ENCODE measurements around a stretch of chr2.

- RAMPAGE, long total RNA = no peak
- RRBS = no CpG with 5 or more reads among the region's 9 CpGs
Observed at GRCh38 chr2:217248160-217249114, 388.6 kb upstream of the TNP1 start.

DNA sequence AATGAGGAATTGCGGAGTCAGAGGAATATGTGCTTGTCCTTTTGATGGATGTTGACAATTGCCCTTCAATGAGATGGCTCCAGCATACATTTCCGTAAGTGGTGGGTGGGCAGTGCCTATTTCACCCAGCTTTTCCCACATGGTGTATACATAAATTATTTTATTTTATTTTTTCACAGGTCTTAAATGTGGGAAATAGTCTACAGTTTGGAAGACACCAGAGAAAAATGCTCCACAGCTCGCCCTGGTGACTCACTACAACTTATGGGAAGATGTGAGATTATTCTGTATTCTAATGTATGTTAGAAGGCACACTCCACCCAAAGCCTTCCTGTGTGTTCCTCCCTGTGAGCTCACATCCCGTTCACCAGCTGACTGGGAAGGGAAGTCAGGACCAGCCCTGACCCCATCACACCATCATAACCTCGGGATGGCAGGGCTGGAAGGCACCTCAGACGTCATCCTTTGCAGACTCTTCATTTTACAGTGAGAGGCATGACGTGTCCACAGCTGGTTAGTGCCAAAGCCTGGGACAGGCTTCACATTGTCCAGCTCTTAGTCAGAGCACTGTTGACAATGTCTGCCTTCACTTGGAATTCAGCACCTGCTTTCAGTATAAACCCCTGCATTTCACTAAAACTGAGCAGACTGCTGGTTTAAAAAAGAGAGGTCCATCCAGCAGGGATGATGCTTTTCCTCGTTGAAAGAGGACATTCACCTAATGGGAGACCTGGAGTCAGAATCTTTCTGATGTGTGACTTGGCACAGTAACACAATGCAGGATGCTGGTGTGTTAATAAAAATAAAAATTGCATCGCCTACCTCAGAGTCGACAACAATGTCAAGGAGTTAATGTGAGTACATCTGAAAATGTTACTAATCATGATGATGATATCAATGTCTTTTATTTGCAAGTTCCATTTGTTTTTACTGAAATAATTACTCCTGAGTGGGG, 417.8 kb upstream of the TNP1 start:
- RAMPAGE, long total RNA = no peak
- RRBS = no CpG with 5 or more reads among the region's 10 CpGs

DNA sequence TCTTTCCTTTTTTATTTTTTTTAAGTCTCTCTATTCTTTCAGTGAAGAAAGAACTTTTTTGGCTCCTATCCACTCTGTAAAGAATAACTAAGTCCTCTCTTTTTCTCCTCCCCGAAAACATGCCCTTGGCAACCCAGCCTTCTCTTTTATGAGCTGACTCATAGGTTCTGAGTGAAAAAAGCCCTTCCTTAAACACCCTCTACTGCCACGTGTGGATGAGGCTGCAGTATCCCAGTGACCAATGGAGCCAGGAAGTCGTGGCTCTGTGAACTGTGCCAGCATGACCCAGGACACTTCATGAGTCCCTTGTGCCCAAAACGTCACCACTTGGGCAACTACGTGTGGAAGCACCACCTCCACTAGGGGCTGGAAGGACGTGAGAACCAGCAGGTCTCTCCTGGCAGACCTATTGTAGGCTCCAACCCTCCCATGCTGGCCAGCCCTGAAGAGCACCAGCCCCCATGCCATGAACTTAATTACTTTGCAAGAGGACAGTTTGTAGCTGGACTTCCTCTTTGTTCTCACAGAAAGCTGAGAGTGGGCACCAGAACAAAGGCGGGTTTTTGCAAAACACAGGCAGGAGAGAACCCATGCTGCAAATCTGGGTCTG, 349.5 kb downstream of the TNS1 start:
- RAMPAGE, long total RNA = no peak
- RRBS = no CpG with 5 or more reads among the region's 7 CpGs

GRCh38 chr2:217686439-217686781, 316.4 kb downstream of the TNS1 start:
- RAMPAGE, long total RNA = no peak
- RRBS = no CpG with 5 or more reads among the region's 2 CpGs

GRCh38 chr2:217801673-217802186, 201.1 kb downstream of the TNS1 start:
- RAMPAGE, long total RNA = no peak
- RRBS = no CpG with 5 or more reads among the region's 10 CpGs

GRCh38 chr2:217804089-217804878, 198.5 kb downstream of the TNS1 start:
- RAMPAGE, long total RNA = no peak
- RRBS = 10% methylated on average over 1 of the region's 14 CpGs

DNA sequence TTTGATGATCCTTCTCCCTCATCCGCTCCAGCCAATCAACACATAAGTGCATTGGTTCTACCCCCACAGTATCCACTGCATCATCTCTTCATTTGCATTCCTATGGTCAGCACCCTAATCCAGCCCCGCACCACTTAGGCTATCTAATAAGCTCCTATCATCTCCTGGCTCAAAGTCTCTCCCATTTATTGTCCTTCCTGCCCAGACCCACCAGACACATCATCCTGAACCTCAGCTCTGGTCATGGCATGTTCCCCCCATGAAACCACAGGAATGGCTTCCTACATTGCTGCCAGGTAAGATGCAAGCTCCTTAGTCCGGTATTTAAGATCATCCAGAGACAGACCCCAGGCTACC, 158.7 kb downstream of the TNS1 start:
- RAMPAGE, long total RNA = no peak
- RRBS = no CpG with 5 or more reads among the region's 3 CpGs

GRCh38 chr2:217853398-217854162, 149.2 kb downstream of the TNS1 start:
- RAMPAGE, long total RNA = no peak
- RRBS = no CpG with 5 or more reads among the region's 8 CpGs

GRCh38 chr2:217909444-217909943, 93.3 kb downstream of the TNS1 start:
- RAMPAGE, long total RNA = no peak
- RRBS = no CpG with 5 or more reads among the region's 7 CpGs

DNA sequence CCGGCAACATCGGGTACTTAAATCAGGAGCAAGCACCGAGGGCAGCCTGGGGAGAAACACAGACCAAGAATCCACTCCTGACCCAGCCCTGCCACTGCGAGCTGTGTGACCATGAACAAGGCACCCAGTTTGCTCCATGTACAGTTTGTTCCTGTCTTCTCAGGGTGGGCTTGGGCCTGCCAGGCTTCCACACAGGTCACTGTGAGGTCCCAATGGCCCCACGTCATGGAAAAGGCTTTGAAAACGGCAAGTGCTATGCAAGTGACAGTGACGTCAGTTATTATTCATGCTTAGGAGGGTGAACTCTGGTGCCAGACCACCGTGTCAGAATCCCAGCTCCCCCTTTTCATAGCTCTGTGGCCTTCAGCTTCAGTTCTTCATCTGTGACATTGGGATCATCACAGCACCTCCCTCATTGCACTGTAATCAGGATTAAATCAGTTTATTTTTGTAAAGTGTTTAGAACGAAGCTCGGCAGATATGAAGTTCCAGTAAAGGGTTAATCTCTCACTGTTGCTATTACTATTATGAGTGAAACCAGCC, 87.1 kb downstream of the TNS1 start:
- RAMPAGE, long total RNA = no peak
- RRBS = no CpG with 5 or more reads among the region's 10 CpGs

DNA sequence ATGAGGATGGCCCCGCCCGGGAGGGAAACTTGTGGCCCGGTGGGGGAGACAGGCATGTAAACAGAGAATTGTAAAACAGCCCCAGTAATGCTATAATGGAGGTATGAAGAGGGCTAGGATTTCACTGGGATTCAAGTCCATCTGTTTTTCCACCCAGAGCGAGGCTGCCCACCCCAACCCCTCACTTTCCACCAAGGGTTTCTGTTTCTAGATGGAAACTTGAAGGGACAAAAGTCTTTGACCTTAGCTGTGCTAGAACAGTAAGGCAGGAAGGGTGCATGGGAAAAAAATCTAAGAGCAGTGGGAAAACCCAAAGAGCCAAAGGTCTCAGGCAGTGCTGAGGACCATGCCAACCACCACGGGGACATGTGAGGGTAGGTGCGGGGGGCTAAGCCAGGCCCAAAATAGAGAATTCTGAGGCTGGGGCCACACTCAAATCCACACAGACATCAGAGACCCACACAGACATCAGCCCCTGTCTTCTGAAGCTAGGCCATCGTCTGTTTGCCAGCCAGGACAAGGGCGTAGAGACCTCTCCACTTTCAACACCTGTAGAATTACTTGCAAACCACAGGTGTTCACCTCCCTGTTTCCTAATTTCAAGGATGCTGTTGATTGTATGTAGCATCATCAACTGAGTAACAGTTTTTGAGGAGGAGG, 71.6 kb downstream of the TNS1 start:
- RAMPAGE, long total RNA = no peak
- RRBS = no CpG with 5 or more reads among the region's 8 CpGs

- RAMPAGE, long total RNA = no peak
- RRBS = 92% methylated on average over 1 of the region's 16 CpGs
Observed at GRCh38 chr2:217983333-217983942, 19.4 kb downstream of the TNS1 start.

- RAMPAGE, long total RNA = no peak
- RRBS = no CpG with 5 or more reads among the region's 4 CpGs
Observed at GRCh38 chr2:217988926-217989306, 13.9 kb downstream of the TNS1 start.

- RAMPAGE, long total RNA = no peak
- RRBS = no CpG with 5 or more reads among the region's 7 CpGs
Observed at GRCh38 chr2:218156069-218156626, 10.6 kb downstream of the CXCR1 start.

DNA sequence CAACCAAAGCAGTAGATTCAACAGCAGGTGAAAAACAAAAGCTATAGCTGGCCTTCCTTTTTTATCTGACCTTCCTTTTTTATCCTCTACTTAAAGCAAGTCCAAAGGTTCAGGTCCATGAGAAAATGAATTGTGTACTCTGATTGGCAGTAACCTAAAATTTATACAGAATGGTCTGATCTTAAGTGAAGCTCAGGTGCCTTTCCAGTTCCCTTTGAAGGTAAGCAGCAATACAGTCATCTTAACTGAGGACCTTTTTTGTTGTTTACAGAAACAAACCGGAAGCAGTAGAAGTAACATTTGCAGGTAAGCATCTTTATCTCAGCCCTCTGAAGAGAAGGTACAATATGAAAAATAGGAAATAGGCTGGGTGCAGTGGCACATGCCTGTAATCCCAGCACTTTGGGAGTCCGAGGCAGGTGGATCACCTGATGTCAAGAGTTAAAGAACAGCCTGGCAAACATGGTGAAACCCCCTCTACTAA, 8.7 kb downstream of the ARPC2 start:
- RAMPAGE, long total RNA = no peak
- RRBS = no CpG with 5 or more reads among the region's 2 CpGs

GRCh38 chr2:218264689-218265267, 4.0 kb downstream of the GPBAR1 start:
- RAMPAGE, long total RNA = no peak
- RRBS = no CpG with 5 or more reads among the region's 18 CpGs

DNA sequence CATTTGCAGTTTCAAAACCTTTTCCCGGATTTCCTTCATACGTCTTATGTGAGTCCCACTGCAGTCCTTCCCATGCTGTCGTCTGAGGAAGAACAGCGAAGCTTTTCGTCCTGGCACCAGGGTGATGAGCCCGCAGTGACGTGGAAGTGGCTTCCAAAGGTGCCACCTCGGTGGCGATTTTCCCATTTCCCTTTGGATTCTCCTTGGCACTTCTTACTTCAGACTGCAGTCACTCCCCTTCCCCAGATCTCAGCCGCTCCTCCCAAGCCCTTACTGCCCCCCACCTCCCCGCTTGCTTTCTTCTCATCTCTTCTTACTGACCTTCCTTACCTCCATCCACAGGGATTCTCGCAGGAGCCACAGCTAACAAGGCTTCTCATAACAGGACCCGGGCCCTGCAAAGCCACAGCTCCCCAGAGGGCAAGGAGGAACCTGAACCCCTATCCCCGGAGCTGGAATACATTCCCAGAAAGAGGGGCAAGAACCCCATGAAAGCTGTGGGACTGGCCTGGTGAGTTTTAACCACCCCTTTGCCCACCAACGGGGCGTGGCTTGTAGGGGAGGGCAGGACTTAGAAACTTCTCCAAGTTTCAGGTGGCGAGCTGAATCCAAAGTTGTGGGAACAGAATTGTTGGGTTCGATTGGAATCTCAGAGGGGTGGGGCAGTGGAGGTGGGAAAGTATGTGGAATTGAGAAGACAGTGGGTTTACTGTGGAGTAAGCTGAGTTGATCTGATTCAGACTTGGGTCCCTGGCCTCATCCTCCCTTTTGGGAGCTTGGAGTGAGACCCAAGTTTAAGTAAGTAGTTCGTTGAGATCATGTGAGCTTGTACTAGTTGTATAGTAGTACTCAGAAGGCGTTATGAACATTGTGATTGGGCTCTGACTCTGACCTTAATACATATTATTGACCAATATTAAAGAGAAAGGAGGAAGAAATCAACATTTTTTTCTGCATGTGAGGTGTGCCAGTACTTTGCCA, 1.0 kb downstream of the PNKD start:
- RAMPAGE, long total RNA = no peak
- RRBS = 45% methylated on average over 2 of the region's 20 CpGs

DNA sequence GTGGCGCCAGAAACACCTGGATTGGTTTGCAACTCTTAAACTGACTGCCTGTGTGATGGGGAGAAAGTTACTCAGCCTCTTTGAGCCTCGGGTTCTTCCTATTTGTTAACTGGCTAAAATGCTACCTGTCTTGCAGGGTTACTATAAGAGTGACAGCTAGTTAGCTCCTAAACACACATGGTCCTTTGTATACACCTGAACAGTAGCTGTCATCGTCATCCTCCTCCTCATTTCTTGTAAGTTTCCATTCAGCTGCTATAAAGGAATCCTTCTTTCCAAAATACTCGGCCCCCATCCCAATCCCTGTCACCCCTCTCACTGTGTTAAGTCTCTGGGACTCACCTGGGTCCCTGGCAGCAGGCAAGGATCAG, 7.8 kb downstream of the PNKD start:
- RAMPAGE, long total RNA = no peak
- RRBS = no CpG with 5 or more reads among the region's 4 CpGs

- RAMPAGE, long total RNA = no peak
- RRBS = no CpG with 5 or more reads among the region's 16 CpGs
Observed at GRCh38 chr2:218284056-218284727, 8.1 kb downstream of the TMBIM1 start.

DNA sequence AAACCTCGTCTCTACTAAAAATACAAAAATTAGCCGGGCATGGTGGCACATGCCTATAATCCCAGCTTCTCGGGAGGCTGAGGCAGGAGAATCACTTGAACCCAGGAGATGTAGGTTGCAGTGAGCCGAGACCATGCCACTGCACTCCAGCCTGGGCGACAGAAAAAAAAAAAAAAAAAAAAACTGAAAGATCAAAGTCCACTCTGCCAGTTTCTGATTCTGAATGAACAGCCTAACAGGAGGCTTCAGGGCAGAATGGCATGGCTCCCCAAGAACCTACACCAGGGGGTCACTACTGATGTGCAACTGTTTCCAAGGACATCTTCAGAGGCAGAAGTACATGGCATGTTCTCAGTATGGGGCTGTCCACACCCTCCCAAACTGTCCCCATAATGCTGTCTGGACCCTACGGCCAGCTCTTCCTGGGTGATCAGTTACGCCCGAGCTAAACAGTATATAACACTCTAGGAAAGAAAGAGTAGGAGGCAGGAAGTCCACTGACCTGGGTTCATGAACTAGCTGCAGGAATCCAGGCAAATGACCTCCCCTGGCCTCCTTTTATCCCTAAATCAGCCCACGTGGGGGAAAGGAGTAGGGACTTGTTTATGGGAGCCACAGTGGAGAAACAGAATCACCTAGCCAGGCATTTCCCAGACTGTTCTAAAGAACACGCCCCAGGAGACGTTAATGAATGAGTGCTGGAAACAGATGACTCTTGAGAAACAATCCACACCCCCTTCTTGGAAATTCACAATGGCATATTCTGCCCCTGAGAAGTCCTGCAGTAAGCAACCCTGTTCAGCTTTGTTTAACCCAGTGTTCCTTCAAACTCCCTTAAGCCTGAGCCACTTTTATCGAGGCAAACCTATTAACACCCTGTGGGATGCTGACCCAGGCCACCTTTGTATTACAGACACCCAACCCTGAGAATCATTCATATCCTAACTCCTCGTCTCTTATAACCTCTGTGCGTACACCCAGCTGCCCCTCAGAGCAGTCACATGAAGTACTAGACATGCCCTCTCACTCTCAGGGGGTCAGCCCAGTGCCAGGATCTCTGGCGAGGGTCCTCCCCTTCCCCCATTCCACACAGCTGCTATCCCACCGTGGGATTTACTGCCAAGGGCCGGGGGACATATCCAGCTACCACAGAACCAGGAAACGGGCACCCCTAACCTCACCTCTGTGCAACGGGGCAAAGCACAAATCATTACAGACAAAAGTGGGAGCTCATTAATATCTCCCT, 2.4 kb downstream of the TMBIM1 start:
- RAMPAGE, long total RNA = no peak
- RRBS = no CpG with 5 or more reads among the region's 19 CpGs

All from hepatocyte (in vitro differentiated cells and primary cell).